Neural cell (in vitro differentiated cells): ENCODE results near the genes KRTDAP, TMEM147, COX6B1, NPHS1 and LRFN3.

GRCh38 chr19:35278440-35279278 lies 3.7 kb upstream of the HAMP start:
- RAMPAGE, long total RNA: no peak

GRCh38 chr19:35299621-35300067 lies 7.7 kb downstream of the MAG start:
- RAMPAGE, long total RNA: no peak

DNA sequence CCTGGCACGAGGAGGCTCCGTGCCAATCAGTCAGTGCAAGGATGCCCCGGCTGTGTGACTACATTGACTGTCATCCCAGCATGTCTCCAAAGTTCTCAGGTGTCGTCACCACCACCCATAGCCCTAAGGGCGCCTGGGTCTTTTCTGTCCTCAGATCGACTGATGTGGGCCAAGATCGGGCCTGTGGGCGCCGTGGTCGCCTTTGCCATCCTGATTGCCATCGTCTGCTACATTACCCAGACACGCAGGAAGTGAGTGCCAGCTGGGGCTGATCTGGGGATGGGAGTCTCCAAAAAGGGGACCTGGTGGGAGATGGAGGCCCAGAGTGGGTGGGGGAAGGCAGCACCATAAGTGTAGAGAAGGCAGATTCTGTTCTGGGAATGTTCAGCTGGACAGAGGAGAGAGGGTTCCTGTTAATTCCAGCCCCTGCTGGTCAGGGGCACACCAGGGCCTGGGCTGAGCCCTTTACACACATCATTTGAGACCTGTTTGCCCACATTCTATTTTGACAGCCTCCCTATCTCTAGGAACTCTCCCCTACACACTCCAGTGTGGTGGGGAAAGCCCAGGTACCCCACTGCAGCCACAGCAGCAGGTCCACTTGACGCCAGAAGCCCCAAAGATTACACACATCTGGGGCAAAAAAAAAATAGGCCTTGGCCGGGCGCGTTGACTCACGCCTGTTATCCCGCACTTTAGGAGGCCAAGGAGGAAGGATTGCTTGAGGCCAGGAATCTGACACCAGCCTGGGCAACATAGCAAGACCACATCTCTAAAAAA lies 18.4 kb upstream of the CD22 start:
- RAMPAGE, long total RNA: no peak

DNA sequence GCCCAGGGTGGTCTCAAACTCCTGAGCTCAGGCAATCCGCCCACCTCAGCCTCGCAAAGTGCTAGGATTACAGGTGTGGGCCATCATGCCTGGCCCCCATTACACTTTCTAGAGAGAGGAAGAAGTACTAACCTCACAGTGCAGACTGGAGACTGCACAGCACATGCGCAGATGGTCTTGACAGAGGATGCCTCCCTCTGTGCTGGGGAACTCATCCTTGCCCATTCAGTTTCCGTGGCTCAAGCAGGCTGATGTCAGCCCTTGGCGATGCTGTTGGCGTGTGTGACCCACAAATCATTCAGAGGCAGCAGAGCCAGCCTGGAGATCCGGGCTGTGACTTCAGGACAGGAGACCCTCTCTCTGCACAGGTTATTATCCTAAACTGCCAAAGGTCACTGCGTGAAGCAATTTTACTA lies 14.6 kb upstream of the FFAR2 start:
- RAMPAGE, long total RNA: no peak

- RAMPAGE, long total RNA: no peak
These were observed 11.1 kb upstream of the FFAR2 start for GRCh38 chr19:35436678-35437628.

DNA sequence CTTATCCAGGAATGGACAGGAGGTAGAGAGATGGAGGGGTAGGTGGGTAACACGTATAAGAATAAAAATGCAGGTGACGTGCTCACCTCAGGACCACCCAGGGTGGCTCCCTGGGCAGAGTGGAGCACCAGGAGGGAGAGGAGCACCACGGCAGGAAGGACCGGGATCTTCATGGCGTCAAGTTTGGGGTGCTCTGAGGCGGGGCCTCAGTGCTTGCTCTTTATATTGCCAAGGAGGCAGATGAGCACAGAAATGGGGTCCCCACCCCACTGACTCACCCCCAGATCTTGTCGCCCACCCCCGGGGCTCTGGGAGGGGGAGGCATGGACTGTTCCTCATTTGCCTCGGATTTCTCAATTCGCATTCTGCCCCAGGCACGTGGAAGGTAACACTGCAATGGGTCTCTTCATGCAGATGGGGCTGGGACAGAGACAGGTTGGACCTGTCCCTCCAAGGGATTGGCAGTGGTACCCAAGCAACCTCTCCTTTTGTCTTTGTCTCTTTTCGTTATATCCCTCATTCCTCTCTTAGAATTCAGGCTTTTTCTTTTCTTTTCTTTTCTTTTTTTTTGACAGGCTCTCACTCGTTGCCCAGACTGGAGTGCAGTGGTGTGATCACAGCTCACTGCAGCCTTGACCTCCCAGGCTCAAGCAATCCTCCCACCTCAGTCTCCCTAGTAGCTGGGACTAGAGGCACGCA lies at the start of gene KRTDAP:
KRTDAP (minus strand) TSS at position 195 of the 699 bp plus-strand sequence.
- RAMPAGE, long total RNA: no peak

GRCh38 chr19:35545398-35546523 lies at the start of gene TMEM147:
TMEM147 (plus strand) TSS chr19:35545626.
- RAMPAGE, long total RNA: start-site peak on the plus strand at chr19:35545622-35545670, 480 and 309 reads in 2 replicates

DNA sequence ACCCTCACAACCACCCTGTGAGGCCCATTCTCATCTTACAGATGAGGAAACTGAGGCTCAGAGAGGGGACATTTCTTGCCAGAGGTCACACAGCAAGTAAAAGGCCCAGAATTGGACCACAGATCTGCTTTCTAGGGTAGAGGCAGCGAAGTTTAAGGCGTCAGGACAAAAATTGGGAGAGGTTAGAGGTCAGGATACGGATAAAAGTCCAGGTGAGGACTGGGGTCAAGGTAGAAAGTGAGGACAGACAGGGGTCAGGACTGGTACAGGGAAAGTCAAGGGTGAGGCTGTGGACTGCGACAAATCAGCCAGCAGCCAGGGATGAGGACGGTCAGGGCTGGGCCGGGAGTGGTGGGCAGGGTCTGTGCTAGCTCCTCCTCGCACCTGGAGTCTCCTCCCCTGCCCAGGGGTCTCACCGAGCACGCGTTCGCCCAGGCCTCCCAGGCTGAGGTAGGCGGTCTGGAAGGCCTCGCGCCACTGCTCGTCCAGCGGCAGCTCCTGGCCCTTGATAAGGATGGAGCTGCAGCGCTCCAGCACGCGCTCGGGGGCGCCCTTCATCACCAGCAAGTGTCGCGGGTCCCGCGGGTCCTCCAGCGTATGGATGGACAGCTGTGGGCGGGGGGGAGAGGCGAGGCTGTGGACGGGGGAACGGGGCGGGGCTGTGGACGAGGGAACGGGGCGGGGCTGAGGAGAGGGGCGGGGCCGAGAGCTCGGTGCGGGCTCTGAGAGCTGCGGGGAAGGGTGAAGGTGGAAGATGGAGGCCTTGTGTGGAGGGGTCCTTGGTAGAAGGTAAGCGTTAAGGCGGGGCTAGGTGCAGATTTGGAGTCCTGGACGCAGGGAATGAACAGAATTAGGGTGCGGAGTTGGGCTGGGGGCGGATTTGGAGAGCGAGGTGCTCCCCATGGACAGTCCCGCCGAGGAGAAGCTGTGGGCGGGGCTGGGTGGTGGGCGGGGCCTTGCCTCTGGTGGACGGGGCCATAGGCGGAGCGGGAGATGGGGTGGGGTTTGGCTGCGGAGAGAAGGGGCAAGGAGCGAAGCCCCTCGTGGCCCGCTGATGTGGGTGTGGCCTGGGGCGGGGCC lies 5.9 kb downstream of the ATP4A start:
- RAMPAGE, long total RNA: no peak

DNA sequence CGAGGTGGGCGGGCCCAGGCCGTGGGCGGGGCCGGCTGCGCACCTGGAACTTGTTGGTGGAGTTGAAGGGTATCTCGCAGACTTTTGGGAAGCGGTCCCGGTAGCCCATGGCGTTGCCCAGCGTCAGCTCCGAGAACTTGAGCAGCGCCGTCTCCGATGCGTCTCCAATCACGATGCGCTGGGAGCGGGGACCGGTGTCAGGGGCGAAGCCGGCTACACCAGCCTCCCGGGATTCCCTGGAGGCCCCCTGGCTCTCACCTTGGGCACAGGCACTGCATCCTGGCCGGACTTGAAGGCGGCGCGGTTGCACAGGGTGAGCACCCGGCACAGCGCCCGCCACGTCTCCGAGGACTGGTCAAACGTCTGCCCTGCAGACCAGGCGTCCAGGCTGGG lies 5.1 kb downstream of the ATP4A start:
- RAMPAGE, long total RNA: no peak

DNA sequence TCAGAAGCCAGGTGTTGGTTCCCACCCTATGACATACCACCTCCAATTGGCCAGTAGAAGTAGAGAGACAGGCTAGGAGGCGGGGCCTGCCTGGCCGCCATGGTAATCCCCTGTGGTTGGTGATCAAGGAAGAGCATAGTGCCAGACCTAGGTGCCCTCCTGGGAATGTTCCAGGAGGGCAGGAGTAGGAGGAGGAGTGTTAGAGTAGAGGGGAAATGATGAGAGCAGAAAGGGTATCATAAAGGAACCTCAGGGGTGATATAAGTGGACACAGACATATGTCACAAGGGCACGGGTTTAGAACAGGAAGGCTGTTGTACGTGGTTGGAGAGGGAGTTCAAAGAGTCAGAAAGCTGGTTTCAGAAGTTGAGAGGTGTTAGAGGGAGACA lies 10.6 kb downstream of the PMIS2 start:
- RAMPAGE, long total RNA: no peak

- RAMPAGE, long total RNA: start-site peak on the plus strand at chr19:35648302-35648368, 7,115 and 12,519 reads in 2 replicates
These were observed at the start of gene COX6B1 for GRCh38 chr19:35647955-35648613. COX6B1 (plus strand) TSS chr19:35648323.

GRCh38 chr19:35733485-35734634 lies 8.4 kb downstream of the IGFLR1 start:
- RAMPAGE, long total RNA: no peak

GRCh38 chr19:35739154-35739772 lies 3.0 kb downstream of the IGFLR1 start:
- RAMPAGE, long total RNA: no peak

- RAMPAGE, long total RNA: no peak
These were observed 338 bp downstream of the PSENEN start for GRCh38 chr19:35745749-35746228.

GRCh38 chr19:35746560-35747089 lies 1.2 kb downstream of the PSENEN start:
- RAMPAGE, long total RNA: no peak

DNA sequence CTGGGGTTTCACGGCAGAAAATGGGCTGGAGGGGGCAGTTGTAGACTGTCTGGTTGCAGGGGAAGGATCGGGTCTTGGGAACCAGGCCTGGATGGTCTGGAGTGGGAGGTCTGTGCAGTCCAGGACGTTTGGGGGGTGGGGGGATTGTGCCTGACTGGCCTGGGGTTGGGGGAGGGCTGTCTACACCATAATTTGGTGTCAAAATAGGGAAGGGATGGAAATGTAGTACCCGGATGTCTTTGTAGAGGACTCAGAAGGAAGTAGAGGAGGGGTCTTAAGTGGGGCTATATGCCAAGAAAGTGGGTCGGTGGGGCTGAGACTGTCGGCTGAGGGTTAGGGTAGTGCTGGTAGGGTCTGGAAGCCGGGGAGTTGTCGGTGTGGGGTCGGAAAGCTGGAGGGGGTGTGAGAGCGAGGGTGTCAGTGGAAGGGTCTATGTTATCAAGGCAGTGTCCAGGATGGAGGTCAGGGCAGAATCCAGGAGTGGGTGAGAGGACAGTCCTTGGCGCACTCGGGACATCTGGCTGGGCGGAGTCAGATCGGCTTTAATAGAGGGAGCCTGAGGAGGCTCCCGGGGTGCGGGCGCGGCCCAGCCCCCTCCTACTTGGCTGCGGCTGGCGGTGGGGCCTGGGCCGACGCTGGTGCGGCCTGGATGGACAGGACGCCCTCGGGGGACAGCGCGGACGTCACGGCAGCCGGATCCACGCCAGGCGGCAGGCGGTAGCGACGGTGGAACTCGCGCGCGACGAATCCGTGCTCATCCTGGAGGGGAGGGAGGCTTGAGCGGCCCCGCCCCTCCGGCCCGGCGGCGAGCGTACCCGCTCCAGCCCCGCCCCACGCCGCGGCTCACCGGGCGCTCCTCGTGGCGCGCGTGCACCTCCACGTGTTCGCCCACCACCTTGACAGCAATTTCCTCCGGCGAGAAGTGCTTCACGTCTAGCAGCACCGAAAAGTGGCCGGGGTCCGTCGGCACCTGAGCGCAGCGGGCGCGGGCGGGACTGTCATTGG lies 1.6 kb downstream of the HSPB6 start:
- RAMPAGE, long total RNA: no peak

DNA sequence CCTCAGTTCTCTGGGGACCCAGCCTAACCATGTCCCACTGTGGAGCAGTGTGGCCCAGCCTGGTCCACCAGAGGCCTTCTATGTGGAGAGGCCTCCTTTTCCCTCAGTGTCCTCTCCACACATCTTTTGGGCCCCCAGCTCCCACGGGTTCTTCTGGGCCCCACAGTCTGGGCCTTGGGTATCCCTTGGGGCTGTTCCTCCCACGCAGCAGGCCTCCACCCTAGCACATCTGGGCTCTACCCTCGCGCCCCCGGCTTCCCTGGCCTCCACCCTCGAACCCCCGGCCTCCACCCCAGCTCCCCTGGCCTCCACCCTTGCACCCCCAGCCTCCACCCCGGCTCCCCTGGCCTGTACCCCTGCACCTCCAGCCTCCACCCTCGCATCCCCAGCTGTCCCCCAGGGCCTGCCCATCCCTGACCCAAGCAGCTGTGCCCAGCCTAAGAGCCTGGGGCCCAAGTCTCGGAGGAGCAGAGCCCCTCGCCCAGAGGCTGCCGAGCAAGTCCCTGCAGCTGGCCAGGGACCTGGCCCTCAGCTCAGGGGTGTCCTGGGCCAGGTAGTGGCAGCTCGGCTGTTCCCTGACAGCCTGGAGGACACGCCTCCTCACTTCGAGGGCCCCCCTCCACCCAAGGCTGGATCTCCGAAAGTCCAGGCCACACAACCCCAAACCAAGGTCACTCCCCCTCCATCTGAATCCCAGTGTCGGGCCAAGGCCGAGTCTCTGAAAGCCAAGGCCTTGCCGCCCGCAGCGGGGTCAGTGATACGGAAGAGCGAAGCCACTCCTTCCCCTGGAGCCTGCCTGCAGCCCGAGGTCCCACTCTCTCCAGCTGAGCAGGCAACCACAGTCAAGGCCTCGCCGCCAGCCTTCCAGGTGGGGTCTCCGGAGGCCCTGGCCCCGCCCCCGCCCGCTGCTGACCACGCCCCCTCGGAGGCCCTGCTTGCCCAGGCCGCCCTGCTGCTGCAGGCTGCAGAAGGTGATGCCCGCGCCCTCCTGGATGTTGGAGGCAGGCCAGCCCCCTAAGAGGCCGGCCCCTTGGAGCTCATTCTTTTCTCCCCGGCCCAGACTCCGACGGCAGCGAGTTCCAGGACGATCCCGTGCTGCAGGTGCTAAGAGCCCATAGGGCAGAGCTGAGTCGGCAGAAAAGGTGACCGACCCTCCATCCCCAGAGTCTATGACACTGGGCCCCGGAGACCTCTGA lies 7.9 kb upstream of the ARHGAP33 start:
- RAMPAGE, long total RNA: no peak

DNA sequence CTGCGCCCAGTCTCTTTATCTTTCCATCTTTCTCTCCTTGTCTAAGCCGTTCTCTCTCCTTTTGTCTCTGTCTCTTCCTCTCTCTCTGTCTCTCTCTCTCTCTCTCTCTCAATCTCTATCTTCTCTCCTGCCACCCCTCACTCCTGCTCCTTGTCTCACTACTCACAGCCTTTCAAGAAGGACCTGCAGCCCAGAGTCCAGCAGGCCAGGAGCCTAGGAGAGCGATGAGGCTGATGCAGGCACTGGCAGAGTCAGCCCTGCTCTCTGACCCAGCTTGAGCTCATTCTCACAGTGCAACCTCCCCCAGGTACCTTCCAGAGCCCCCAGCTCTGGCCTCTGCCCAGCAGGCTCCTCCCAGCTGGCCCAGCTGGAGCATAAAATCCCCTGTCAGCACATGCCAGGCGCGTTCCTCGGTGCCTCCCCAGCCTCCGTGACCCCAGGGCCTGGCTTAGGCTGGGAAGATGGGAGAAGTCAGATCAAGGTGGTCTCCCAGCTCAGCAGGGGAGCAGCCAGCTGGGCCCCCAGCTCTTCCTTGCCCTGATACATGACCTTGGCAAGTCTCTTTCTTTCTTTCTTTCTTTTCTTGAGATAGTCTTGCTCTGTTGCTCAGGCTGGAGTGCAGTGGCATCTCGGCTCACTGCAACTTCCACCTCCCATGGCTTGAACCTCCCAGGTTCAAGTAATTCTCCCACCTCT lies at the start of gene NPHS1:
NPHS1 (minus strand) TSS at position 288 of the 696 bp plus-strand sequence.
- RAMPAGE, long total RNA: no peak

DNA sequence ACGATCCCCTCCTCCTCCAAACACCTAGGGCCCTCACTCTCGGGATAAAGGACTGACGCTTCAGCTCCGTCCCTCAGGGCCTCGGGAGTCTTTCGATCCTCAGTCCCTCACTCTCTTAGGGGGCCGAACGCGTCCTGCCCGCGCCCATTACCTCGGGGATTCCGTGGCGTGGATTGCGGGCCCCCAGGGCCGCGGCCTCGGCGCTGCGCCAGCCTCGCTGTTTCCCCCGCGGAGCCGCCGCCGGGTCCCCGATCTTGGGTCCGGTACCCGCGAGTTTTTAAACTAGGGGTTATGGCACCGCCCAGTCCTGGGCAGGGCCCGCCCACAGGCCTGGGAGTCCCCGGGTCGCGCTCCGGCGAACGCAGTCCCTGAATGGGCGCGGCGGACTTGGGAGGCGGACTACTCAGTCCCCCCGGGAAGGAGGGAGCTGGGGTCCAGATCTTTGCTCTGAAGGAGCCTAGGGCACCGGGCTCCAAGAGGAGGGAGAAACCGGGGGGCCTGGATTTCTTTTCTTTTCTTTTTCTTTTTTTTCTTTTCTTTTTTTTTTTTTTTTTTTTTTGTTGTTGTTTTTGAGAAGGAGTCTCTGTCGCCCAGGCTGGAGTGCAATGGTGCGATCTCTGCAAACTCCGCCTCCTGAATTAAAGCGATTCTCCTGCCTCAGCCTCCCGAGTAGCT lies 1.9 kb upstream of the HCST start:
- RAMPAGE, long total RNA: no peak

GRCh38 chr19:35935858-35936912 lies at the start of gene LRFN3:
LRFN3 (plus strand) TSS chr19:35936374.
- RAMPAGE, long total RNA: start-site peak on the minus strand at chr19:35936212-35936314, 72 and 18 reads in 2 replicates